Mesangial cell (primary cell): ENCODE measurements around a stretch of chr17.

GRCh38 chr17:1449538-1449737 is 6.6 kb downstream of the CRK start:
- RAMPAGE, long total RNA, result no peak

GRCh38 chr17:1503742-1504174 is 11.3 kb upstream of the MYO1C start:
- RAMPAGE, long total RNA, result no peak

DNA sequence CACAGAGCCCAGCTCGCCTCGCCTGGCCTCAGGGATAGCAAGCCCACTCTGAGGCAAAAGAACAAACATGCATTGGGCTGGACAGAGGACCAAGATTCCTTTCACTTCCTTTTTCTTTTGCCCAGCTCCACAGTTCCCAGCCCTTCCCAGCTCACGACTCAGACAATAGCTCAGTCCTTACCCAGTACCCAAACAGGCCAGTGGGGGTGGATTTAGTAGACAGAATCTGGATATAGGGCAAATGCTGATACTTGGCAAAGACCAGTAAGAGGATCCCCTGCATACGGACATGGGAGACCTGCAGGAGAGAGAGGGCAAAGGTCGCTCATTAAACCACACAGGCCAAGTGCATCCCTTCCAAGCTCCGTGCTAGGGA is 6.9 kb downstream of the INPP5K start:
- RAMPAGE, long total RNA, result no peak

DNA sequence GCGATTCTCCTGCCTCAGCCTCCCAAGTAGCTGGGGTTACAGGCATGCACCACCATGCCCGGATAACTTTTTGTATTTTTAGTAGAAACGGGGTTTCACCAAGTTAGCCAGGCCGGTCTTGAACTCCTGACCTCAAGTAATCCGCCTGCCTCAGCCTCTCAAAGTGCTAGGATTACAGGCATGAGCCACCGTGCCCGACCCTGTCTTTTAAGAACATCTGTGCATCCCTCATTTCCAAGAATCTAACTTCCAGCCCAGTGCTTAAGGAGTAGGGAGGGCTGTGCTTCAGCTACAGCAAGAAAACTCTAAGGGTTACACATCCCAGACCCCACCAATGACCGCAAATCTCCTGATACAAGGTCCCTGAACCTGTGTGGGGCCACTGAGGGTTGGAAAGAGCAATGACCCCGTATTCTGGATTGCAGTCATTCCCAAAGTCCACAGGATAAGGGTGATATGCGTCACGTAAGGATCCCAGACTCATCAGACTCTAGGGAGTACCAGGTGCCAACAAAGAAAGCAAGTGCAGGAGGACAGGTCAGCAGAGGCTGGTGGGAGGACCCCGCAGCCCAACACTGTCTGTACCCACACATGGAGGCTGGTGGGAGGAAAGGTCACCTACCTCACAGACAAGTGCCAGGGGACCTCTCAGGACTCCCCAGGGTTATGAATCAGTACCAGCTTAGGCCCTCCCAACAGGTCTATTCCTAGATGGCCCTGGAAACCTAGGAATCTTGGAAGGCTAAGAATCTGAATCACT is 16.4 kb downstream of the PITPNA start:
- RAMPAGE, long total RNA, result no peak

GRCh38 chr17:1580868-1581245 is 18.3 kb upstream of the PITPNA start:
- RAMPAGE, long total RNA, result no peak

DNA sequence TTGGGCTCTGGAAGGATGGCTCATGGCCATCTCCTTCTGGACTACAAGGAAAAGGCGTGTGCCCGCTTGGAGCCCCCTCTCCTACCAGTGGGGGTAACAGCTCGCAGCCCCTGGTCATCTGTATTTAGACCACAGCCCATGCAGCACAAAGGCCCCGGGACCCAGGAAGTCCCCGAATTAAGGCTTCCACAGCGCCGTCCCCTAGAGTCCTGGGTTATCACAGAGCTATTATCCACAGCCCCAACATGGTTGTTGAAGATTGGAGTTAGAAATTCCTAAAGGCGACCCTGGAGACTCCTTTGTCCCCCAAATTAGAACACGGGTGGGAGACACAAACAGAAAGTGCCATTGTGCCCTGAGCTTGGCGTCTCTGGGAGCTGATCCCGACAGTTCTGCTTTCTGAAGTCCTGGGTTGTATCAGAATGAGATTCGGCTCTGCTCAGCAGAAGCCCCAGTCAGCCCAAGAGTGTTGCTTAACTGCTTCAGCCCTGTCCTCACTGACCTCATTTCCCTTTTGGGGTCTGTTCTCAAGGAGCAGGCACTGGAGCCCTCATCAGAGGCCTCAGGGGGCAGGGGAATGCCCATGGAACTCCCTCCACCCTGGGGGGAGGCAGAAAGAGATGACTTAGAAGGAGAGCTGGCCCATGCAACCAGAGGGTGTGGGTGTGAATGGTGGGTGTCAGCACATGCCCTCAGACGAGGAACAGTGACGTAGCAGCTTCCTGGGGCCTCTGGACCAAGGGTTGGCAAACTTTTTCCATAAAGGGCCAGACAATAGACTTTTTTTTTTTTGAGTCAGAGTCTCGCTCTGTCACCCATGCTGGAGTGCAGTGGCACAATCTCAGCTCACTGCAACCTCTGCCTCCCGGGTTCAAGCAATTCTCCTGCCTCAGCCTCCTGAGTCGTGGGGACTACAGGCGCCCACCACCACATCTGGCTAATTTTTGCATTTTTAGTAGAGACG is 21.4 kb downstream of the SLC43A2 start:
- RAMPAGE, long total RNA, result no peak

DNA sequence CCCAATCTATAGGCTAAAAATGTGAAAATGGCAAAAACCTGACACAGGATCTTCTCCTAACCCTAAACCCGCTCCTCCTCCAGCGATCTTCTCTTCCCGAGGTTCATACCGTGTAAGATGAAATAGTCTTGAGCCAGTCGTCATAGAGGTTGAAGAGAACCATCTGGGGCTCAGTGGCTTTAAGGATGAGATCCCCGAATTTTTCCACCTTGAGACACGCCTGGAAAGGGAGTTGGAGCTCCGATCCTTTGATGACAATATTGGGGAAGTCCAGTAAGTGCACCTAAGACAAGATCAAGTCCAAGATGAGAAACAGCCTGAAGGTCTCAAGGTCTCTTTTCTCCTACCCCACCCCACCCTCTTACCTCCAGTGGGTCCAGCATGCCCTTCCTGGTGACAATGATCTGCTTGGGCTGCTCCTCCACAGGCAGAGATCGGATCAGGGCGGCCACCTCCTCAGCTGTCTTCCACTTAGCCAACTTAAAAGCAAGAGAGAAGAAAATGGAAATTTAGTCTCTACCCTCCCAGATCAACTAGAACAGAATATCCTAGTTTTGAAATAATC is 6.7 kb upstream of the RILP start:
- RAMPAGE, long total RNA, result no peak

GRCh38 chr17:1672857-1673655 is 11.6 kb downstream of the PRPF8 start:
- RAMPAGE, long total RNA, result no peak

DNA sequence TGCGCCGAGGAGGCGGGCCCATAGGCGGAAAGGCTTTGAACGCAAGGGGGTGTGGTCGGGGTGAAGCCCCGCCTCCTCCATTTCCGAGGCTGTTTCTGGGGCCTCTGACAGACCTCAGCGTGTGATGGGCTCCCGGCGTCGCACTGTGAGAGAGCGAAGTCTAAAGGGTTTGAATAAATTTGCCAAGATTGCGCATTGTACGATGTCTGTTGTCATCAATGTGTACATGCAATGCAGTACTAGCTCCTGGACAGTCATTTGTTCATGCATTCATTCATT is 223 bp upstream of the PRPF8 start:
- RAMPAGE, long total RNA, result no peak

GRCh38 chr17:1714028-1714812 is 4.0 kb upstream of the TLCD2 start:
- RAMPAGE, long total RNA, result no peak

- RAMPAGE, long total RNA, result no peak
Measured at GRCh38 chr17:1733609-1734055, 9.0 kb upstream of the SERPINF2 start.

- RAMPAGE, long total RNA, result no peak
Measured at GRCh38 chr17:1823659-1824152, 6.0 kb downstream of the SMYD4 start.

- RAMPAGE, long total RNA, result no peak
Measured at GRCh38 chr17:1879160-1879710, 49.4 kb downstream of the RPA1 start.

DNA sequence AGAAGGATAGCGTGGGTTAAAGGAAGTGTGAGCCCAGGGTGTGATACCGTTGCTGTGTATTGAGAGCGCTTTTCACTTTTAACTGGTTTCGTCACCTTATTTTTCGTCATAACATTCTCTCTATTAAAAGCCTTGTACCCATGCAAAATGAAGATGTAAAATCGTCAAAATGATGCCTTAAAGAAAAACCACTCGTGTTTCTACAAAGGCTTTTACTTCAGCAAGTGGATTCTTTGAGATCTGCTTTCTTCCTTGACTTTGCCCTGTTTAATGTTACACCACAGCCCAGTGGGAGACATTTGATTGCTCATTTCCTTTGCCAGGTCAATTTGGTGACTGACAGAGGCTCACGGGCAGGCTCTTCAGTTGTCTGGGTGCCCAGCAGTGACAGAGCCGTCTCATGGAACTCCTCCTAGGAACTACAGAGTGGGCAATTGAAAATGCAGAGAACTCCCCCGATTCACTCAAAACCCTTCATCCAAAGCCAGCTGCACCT is 61.2 kb downstream of the RPA1 start:
- RAMPAGE, long total RNA, result no peak

GRCh38 chr17:2024125-2024745 is 899 bp downstream of the RTN4RL1 start:
- RAMPAGE, long total RNA, result no peak

- RAMPAGE, long total RNA, result no peak
Measured at GRCh38 chr17:2042157-2043128, 621 bp downstream of the OVCA2 start.

GRCh38 chr17:2071394-2072617 is 16.9 kb downstream of the HIC1 start:
- RAMPAGE, long total RNA, result no peak

DNA sequence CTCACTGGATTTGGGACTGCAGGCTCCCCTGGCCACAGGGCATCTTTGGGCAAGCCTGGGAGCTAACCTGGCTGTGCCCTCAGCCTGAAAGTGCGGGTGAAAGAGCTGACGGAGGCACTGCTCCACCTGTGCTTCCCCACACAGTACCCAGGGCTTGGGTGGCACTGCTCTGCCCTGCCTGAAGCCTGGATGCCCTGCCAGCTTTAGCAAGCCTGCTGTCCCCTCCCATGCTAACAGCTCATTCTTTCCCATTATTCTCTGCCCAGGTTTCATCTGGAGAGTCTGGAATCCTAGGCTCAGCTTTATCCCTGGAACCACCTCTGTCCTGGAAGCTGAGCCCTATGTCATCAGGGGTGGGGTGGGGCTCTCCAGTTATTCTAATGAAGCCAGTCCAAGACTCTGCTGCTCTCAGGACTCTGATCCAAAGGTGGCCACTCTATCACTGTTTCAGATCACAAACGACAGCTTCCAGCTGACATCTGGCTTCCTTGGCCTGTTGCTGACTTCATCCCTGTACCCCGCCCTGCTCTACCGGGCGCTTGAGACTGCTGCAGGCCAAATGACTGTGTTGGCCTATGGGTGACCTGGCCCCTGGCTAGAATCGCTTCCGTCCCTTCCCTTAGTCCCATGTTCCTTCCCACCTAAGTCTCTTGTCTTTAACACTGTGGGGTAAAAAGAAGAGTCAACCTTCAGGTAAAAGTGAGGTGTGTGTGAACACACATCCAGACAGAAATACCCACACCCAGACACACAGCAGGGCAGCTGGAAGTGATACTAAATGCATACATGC is 29.4 kb downstream of the HIC1 start:
- RAMPAGE, long total RNA, result no peak

DNA sequence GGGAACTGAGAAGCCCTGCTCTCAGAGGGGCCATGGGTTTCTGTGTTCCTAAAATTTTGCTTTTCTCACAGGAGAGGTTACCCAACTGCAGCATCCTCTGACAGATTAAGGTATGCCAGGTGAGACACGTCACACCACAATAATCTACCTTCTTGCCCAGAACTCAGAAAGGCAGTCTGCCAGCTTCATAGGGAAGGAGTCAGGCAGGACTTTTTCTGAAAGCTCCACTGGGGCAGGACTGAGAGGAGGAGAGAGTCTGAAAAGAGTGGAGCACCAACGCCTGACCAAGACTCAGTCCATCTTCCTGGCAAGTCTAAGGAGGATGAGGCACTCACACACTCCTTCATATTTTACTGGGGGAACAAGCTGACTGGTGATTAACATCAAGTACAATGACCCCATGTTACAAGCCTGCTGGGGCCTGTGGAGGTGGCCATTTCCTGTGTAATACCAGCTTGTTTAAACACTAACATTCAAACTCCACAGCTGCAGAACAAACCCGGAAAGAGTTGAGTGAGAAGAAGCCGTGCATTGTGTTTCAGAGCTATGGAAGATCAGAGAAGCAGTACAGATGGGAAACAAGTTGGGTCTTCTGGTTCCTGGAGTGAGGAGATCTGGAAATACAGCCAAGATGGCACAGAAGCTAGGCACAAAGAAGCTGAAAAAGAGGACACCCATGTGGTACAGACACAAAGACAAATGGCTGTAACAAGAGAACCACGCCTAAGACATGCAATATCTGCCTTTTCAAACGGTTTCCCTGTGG is 122.4 kb downstream of the HIC1 start:
- RAMPAGE, long total RNA, result no peak

- RAMPAGE, long total RNA, result no peak
Measured at GRCh38 chr17:2188654-2189134, 114.9 kb downstream of the SMG6 start.